ENCODE data around the gene ZNF718.

DNA sequence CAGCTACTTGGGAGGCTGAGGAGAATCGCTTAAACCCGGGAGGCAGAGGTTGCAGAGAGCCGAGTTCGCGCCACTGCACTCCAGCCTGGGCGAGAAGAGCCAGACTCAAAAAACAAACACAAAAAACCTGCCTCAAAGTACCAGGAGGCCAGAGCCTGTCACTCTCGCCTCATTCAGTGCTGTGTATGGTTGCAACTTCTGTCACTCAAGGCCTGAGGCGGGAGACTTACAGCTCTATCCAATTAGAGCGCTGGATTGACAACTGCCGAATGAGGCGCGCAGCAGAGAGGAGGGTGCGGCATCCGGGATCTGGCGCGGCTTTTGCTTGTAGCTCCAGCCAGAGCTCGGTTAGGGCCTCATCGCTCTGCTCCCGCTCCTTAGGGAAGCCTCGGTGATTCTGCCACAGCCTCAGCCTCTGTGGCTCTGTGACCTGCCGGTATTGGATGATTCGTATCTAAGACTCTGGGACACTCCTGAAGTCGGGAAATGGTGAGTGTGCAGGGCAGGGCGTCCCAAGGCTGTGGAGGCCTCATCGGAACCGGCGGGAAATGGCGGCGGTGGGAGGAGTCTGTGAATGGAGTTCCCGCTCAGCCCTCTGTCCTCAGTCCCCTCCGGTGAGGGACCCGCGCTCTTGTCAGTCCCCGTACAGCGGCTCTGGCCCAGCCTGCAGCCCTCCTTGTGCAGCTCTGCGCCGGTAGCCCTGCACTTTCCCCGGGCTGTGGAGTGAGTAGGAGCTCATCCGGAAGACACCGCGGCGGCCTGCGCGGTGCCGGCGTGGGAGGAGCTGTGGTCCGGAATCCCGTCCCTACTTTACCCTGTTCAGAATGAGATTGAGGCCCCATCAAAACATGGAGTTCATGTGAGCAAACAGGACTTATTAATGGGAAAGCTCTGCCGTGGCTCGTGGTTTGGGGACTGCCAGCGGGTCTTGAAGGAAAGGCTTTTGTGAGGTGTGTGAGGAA lies at the start of gene ZNF718:
Gene ZNF718, plus strand, starts transcription at position 317 of the 962 bp plus-strand sequence.
- PRO-cap, 6 experiments: peak in 6 of 6 experiments; most common plus-strand start position 604 of the sequence (in 6); most common minus-strand start position 549 of the sequence (in 5)
- RAMPAGE, long total RNA, 2 experiments: start-site peak on the plus strand in 2 of 2 experiments, centred at positions 312 to 321 of the sequence, 31 to 124 reads per replicate
- RRBS: 2% methylated on average over 10 of the region's 51 CpGs

GRCh38 chr4:212349-212960 lies 88.2 kb downstream of the ZNF718 start:
- PRO-cap, 6 experiments: peak in 6 of 6 experiments; most common plus-strand start chr4:212621 (in 5); most common minus-strand start chr4:212451 (in 1)
- RAMPAGE, long total RNA, 2 experiments: start-site peak on the plus strand in 1 of 2 experiments, at chr4:212616-212633 at its widest, 8 reads per replicate
- RRBS: 1% methylated on average over 11 of the region's 43 CpGs

GRCh38 chr4:241372-242052 lies 63.8 kb downstream of the ZNF732 start:
- PRO-cap, 6 experiments: no peak in any of the 6 experiments
- RAMPAGE, long total RNA, 2 experiments: no peak in any of the 2 experiments
- RRBS: no CpG with 5 or more reads among the region's 8 CpGs

DNA sequence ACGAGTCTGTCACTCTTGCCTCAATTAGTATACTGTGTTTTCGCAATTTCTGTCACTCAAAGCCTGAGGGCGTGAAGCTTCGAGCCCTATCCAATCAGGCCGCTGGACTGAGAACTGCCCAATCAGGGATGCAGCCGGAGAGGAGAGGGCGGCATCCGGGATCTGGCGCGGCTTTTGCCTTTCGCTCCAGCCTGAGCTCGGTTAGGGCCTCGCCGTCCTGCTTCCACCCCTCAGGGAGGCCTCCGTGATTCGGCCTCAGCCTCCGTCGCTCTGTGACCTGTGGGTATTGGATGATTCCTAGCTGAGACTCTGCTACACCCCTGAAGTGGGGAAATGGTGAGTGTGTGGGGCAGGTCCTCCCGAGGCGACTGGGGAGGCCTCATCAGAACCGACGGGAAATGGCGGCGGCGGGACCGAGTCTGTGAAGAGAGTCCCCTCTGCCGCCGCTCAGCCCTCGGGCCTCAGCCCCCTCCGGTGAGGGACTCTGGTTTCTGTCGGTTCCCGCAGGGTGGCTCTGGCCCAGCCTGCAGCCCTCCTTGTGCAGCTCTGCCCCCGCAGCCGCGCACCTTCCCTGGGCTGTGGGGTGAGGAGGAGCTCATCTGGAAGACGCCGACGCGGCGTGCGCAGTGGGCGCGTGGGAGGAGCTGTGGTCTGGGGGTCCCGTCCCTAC lies 48.5 kb downstream of the ZNF141 start:
- PRO-cap, 6 experiments: no peak in any of the 6 experiments
- RAMPAGE, long total RNA, 2 experiments: no peak in any of the 2 experiments
- RRBS: no CpG with 5 or more reads among the region's 44 CpGs

DNA sequence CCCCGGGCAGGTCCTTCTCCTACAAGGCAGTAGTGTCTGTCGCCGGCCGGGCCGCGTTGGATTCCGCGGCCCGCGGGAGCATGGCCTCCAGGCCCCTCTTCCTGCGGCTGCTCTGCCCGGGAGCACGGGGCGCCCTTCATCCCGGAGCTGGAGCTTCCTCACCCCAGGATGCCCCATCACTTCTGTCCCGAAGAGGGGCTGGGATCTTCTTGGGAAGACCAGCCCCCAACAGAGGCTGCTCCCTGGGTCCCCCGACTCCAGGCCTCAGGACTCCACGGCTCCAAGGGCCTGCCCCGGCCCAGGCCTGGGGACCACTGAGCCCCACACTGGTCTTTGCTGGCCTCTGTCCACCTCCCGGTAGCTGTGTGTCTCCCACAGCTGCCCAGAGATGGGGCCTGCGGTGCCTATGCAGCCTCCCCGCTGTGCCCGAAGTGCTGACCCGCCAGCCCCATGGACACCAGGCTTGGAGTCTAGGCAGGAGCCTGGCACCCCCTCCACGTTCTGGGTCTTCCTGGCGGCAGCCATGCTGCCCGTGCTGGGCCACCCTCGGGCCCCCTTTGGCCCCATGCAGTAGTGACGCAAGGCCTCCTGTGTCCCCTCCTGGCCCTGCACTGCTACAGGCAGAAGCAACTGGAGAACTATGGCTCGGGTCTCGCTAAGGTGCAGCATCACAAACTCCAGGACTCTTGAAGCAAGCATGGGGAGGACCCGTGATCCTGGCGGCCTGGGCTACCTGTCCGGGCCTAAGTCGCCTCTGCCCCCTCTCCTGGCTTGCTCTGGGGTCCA lies 645 bp downstream of the MYL5 start:
- PRO-cap, 6 experiments: no peak in any of the 6 experiments
- RAMPAGE, long total RNA, 2 experiments: no peak in any of the 2 experiments
- RRBS: 3% methylated on average over 11 of the region's 35 CpGs

DNA sequence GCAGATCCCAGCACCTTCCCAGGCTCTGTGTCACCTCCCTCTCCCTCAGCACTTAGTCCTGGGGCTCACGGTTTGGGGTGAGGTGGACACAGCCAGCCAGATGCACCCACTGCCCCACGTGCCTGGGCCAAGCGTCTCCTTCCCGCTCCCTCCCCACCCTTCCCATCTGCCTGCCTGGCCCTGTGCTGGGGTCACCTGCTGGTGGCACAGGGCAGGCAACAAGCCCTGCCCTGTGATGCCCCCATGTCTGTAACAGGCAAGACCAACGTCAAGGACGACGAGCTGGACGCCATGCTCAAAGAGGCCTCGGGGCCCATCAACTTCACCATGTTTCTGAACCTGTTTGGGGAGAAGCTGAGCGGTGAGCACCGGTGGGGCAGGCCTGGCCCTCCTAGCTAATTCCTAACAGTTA lies 5.3 kb downstream of the MYL5 start:
- PRO-cap, 6 experiments: no peak in any of the 6 experiments
- RAMPAGE, long total RNA, 2 experiments: no peak in any of the 2 experiments
- RRBS: no CpG with 5 or more reads among the region's 11 CpGs

DNA sequence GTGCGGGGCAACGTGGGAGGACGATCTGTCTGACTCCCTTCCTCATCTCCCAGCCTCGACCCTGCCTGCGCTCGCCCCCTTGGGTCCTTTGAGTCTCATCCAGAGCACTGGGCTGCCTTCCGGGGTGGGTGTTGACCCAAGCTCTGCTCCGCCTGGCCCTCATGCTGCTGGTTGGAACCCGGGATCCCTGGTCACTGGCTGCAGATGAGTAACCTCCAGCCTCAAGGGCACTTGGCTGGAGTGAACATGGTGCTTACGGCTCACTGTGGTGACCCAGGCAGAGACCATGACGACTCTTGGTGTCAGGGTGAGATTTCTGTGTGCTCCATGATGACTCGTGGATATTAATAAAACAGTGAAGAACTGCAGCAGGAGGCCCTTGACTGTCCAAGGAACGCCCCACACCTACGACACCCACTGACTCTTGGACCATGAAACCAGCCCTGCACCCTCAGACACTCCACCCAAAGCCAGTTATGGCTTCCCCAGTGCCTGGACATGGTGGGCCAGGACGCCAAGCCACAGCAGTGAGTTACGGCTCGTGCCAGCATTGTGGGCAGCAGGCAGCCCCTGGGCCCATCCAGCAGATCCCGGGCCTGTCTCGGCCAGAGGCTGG lies 1.2 kb downstream of the SLC49A3 start:
- PRO-cap, 6 experiments: no peak in any of the 6 experiments
- RAMPAGE, long total RNA, 2 experiments: no peak in any of the 2 experiments
- RRBS: 59% methylated on average over 5 of the region's 19 CpGs

GRCh38 chr4:740656-741477 lies 35.2 kb downstream of the PCGF3 start:
- PRO-cap, 6 experiments: no peak in any of the 6 experiments
- RAMPAGE, long total RNA, 2 experiments: no peak in any of the 2 experiments
- RRBS: no CpG with 5 or more reads among the region's 24 CpGs

DNA sequence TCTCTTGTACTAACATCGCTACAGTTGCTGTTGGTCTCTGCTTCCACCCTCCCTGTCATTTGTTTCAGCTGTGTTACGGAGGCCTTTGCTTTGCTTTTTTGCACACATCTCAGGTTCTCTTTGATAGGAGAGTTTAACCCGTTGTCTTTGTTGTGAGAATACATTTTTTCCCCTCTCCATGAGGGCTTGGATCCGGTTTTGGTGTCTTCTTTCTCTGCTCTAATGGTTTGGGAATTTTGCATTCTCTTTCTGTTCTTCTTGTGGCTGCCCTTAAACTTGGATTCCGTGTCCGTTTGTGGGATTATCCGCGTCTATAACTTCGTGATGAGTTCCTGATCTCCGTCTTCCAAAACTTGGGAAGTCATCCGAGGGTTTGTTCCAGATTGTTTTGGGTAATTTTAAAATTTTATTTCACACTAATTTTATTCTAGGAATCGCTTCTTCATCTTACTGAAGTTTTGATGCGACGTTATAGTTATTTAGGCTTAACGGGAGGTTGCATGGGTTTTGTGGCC lies 45.3 kb downstream of the PCGF3 start:
- PRO-cap, 6 experiments: no peak in any of the 6 experiments
- RAMPAGE, long total RNA, 2 experiments: no peak in any of the 2 experiments
- RRBS: no CpG with 5 or more reads among the region's 15 CpGs

GRCh38 chr4:768829-769713 lies 56.9 kb downstream of the CPLX1 start:
- PRO-cap, 6 experiments: no peak in any of the 6 experiments
- RAMPAGE, long total RNA, 2 experiments: no peak in any of the 2 experiments
- RRBS: no CpG with 5 or more reads among the region's 23 CpGs

DNA sequence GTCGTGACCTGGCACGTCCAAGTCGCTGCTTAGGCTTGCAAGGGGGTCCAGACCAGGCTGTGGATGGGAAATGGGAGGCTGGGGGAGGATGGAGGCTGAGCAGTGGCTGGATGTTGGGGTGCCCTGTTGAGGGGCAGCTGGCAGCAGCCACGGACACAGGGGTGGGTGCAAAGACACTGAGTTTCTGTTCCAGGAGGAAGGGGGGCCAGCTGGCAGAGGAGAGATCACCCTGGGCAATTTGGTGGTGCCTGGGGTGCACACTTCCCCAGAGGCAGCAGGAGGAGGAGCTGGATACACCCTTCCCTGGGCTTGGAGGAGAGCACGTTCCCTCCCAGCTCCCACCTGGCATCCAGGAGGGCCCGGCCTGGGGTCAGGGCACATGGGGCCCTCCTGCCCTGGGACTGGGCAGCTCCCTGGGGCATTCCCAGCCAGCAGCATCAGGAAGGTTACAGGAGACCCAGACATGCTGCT lies 42.8 kb downstream of the CPLX1 start:
- PRO-cap, 6 experiments: no peak in any of the 6 experiments
- RAMPAGE, long total RNA, 2 experiments: no peak in any of the 2 experiments
- RRBS: no CpG with 5 or more reads among the region's 6 CpGs

DNA sequence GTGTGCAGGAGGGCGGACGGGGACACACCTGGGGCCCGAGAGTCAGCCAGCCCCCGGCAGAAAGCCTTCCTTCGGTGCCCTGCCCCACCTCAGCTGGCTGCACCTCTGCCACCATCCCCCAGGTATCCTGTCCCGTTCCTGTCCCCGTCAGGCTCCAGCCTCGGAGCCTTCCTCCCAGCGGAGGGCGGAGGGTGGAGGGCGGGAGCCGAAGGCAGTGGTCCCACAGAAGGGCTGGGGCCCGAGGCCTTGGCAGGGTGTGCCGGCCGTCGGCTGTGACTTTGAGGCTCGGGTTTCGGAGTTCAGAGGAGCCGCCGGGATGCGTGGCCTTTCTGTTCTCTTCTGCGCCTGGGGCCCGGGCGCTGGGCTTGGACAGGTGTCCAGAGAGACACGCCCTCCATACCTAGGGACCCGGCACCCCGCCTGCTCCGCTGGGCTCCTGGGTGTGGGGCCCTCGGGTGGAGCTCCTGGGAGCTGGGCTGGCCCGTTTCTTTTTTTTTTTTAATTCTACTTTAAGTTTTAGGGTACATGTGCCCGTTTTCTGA lies 11.2 kb downstream of the FGFRL1 start:
- PRO-cap, 6 experiments: no peak in any of the 6 experiments
- RAMPAGE, long total RNA, 2 experiments: no peak in any of the 2 experiments
- RRBS: 82% methylated on average over 13 of the region's 31 CpGs

- PRO-cap, 6 experiments: no peak in any of the 6 experiments
- RAMPAGE, long total RNA, 2 experiments: no peak in any of the 2 experiments
- RRBS: 28% methylated on average over 2 of the region's 12 CpGs
Measured at GRCh38 chr4:1053271-1053629, 41.8 kb downstream of the FGFRL1 start.

GRCh38 chr4:1105789-1106065 lies 7.6 kb downstream of the RNF212 start:
- PRO-cap, 6 experiments: no peak in any of the 6 experiments
- RAMPAGE, long total RNA, 2 experiments: no peak in any of the 2 experiments
- RRBS: no CpG with 5 or more reads among the region's 5 CpGs

- PRO-cap, 6 experiments: no peak in any of the 6 experiments
- RAMPAGE, long total RNA, 2 experiments: no peak in any of the 2 experiments
- RRBS: 80% methylated on average over 1 of the region's 31 CpGs
Measured at GRCh38 chr4:1154043-1155370, 17.9 kb downstream of the SPON2 start.

DNA sequence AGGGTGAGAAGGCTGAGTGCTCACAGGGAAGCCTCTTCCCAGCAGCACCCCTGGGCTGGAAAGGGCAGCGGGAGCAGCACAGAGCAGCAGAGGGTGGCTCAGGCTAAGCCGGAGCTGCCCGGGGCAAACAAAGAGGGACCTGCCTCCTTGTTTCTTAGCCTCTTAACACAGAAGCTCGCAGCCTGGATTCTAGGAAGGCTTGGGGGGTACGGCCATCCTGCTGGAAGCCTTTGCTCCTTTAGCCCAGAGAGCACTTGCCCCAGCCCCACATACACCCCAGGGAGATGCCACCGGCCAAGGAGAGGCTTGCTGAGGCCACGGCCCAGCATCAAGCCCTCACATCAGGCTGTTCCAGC lies 20.1 kb upstream of the SPON2 start:
- PRO-cap, 6 experiments: no peak in any of the 6 experiments
- RAMPAGE, long total RNA, 2 experiments: no peak in any of the 2 experiments
- RRBS: no CpG with 5 or more reads among the region's 7 CpGs

DNA sequence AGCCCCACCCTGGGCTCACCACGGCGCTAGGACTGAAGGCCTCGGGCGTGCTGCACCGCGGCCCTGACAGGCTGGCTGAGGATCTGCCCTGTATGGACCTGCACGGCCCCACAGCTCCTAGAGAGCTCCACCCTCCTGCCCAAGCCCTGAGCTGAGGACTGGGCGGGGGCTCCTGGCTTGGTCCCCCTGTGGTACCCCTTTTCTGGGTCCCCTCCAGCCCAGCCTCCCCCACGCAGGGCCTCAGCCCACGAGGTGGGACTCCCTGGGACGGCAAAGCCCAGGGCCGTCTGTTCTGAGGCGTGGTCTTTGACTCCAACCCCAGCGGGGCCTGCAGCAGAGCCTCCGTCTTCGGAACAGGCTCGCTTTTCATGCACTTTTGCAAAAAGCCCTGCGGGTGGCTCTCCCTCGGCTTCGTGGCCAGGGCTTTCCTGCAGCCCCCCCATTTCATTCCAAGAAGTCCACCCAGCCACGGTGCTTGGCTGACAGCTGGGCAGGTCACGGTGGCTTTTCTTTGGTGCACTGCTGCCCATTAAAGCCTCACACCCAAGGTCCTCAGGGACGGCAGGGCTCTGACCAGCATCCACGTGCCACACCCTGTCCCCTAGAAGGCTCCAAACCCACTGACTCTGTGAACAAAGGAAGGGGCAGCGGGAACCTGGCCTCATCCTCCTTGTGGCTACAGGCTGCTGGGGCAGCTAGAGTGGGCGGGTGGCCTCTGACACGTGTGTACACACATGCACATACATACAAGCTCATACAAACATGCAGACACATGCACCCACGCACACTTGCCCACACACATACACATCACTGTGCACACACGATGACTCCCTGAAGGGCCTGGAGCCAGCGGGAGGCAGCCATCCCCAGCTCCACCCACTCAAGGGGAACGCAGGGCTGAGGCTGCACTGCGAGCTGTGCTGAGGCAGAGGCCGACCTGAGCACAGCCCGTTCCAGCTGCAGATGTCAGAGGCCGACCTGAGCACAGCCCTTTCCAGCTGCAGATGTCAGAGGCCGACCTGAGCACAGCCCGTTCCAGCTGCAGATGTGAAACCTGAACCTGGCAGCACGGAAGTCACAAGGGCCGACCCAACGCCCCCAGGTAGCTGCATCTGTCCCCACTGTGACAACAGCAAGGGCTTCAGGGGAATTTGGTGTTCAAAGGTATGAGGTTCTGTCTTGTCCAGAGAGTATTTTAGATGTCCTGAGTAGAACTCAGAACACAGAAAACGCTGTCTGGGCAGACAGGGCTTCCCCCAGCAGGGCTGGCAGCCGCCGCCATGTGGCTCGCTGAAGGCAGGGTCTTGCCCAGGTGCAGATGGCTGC lies 33.9 kb downstream of the CTBP1 start:
- PRO-cap, 6 experiments: no peak in any of the 6 experiments
- RAMPAGE, long total RNA, 2 experiments: no peak in any of the 2 experiments
- RRBS: no CpG with 5 or more reads among the region's 44 CpGs

GRCh38 chr4:1218462-1219153 lies 30.3 kb downstream of the CTBP1 start:
- PRO-cap, 6 experiments: no peak in any of the 6 experiments
- RAMPAGE, long total RNA, 2 experiments: no peak in any of the 2 experiments
- RRBS: no CpG with 5 or more reads among the region's 21 CpGs

- PRO-cap, 6 experiments: no peak in any of the 6 experiments
- RAMPAGE, long total RNA, 2 experiments: no peak in any of the 2 experiments
- RRBS: no CpG with 5 or more reads among the region's 38 CpGs
Measured at GRCh38 chr4:1222135-1223050, 26.5 kb downstream of the CTBP1 start.

GRCh38 chr4:1238934-1240166 lies 9.6 kb downstream of the CTBP1 start:
- PRO-cap, 6 experiments: no peak in any of the 6 experiments
- RAMPAGE, long total RNA, 2 experiments: no peak in any of the 2 experiments
- RRBS: no CpG with 5 or more reads among the region's 56 CpGs

All from heart left ventricle (tissue), 7 donors.